Left lobe of liver (tissue), 1 donor: ENCODE results near the genes CCNB1 and GTF2H2C.

GRCh38 chr5:67806636-67807102 lies 408.9 kb upstream of the PIK3R1 start:
- PRO-cap = no peak

GRCh38 chr5:68037527-68037748 lies 178.1 kb upstream of the PIK3R1 start:
- PRO-cap = no peak

GRCh38 chr5:68237723-68238756 lies 22.5 kb downstream of the PIK3R1 start:
- PRO-cap = no peak

DNA sequence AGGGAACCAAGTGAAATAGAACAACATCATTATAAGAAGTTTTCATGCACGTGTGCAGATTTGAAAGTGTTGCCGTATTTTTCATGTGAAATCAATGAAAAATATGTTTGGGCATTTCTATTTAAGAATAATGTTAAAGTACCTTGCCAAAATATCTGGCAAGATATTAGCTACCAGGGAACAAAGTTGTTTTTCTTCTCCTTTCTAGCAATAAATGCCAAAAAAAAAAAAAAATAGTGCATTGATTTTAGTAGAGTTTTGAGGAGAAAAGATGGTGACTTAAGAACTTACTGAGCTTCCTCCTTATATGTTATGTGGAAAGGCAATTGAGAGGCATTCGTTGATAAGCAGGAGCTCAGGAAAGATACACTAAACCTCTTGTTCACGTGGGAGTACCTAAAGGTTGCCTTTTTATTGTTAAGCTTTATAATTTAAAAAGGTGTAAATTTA lies 23.2 kb downstream of the PIK3R1 start:
- PRO-cap = no peak

DNA sequence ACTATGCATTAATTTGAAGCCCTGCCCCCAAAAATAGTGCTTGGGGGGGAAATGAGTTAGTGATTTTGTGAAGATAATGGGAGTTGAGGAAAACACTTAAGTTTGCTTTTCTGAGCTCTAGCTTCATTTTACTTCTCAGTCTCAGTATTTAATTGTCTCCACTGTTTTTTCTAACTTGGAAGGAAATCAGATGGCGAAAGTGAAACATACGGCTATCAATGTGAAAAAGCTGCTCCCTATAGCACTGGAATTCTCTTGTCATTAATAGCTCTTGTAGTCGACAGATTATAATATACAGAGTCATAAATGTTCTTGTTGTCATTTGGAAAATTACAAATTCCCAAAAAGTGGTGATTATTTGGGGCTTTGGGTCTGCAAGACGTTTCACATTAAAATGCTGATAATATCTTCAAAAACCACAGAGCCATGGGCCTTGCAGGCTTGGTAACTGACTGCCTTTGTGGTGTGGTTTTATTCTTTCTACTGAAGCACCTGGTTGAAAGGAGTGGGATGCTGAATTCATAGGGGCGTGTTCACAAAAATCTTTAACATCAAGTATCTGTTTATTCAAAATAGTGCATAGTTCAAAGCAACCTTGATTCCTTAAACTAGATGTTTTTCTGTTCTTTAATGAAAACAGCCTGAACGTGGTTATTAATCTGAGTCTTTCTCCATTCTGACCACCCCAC lies 40.1 kb downstream of the PIK3R1 start:
- PRO-cap = no peak

DNA sequence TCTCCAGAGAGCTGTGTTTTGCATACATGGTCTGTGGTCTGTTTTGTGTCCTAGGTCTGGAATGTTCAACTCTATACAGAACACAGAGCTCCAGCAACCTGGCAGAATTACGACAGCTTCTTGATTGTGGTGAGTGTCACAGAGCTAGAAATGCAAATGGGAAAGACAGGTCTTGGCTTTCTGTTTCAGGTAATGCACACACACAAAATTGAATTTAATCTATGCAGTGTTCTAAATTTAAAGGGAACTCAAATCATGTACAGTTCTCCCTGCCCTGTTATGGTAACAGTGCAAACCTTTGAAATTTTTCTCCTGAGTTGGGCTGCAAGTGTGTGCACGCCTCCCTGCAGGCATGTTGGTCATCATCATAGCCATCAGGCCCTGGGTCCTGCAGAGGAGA lies 58.3 kb downstream of the PIK3R1 start:
- PRO-cap = no peak

- PRO-cap = no peak
Observed at GRCh38 chr5:68294779-68295619, 79.4 kb downstream of the PIK3R1 start.

GRCh38 chr5:68420531-68421214 lies 205.1 kb downstream of the PIK3R1 start:
- PRO-cap = no peak

DNA sequence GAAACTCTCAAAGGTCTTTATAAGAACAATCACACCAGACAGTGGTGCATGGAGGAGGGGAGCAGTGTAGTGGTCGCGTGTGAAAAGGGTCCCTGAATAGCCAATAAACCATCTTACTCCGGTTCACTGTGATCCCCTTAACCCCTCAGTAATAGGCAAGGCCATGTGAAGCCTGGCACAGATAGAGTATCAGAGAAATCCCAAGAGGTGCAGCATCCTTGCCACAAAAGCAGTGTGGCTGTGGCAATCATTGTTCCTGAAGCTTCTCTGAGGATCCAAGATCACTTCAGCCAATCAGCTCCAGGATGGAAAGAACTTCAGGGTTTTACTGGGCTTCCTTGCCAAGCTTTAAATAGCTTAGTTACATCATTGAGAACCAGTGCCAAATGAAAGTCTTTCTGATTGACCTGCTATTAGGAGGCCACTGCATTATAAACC lies 430.5 kb downstream of the PIK3R1 start:
- PRO-cap = no peak

DNA sequence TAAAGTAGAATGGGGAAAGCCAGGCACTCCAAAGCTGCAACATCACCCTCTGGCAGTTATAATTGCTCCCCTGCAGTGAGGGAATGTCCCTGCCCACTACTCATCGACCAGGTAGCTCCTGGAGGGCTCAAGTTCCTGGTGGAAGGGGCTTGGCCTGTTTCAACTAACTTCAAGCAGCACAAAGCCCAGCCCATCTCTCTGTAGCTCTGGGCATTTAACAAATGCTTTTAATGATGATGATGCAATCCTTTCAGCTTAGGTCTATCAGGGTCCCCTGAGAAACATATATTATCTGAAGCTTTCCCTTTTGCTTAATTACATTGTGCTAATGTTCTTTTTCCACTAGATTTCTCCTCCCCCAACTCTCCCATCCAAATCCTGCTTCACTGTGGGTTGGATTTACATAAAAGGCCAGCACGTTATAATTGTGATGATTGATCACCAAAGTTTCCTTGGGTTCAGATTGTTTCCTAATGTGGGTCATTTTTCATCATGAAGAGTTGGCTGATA lies 436.5 kb upstream of the SLC30A5 start:
- PRO-cap = no peak

DNA sequence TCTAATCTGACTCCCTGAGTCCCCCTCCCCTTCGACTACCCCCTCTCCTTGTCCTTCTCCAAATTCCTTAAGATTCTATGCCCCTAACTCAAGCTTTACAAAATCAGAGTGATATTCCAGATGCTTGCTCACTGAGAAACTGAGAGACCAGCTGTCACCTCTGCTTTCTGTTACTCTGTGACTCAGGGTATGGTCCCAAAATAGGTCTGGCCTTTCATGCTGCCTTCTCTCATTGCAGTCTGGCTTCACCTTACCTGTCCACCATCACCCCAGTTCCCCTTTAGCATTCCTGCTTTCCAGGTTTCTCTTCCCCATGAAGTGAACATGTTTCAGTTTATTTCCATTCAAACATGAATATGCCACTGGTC lies 383.3 kb upstream of the SLC30A5 start:
- PRO-cap = no peak

GRCh38 chr5:68711373-68711688 lies 382.5 kb upstream of the SLC30A5 start:
- PRO-cap = no peak

GRCh38 chr5:68746601-68747438 lies 347.0 kb upstream of the SLC30A5 start:
- PRO-cap = bidirectional peak, plus-strand start at chr5:68747028, minus-strand start at chr5:68746861

DNA sequence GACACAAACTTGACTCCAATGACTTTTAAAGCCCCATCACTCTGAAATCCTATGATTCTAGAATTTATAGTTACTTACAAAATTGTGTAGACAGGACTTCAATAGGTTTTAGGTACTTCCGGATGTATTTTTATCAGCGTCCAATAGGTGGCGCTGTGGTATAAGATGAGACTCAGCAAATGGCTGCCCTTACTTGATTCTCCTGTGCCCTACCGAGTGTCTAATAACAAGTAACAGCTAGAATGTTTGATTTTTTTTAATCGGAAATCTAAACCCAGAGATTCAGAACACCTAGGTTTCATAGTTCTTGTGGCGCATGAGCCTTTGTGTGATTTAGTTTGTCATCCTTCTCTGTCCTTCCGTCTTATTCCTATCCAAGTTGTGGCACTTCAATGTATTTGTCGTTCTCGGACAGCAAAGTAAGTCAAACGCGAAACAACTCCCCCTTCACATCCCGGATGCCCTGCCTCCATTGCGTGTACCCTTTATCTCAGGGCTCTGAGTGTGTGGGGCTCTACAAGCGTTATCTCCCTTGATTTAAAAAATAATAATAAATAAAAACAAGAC lies 50.9 kb upstream of the SLC30A5 start:
- PRO-cap = no peak

GRCh38 chr5:69166668-69167591 lies at the start of gene CCNB1:
TSS of gene CCNB1 (plus strand) at chr5:69167150.
- PRO-cap = bidirectional peak, plus-strand start at chr5:69167150, minus-strand start at chr5:69166925

DNA sequence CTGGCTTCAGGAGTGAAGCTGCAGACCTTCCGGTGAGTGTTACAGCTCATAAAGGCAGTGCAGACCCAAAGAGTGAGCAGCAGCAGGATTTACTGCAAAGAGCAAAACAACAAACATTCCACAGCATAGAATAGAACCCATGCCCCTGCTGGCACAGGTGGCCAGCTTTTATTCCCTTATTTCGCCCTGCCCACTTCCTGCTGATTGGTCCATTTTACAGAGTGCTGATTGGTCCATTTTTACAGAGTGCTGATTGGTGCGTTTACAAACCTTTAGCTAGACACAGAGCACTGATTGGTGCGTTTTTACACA lies 7.5 kb upstream of the CENPH start:
- PRO-cap = no peak

GRCh38 chr5:69307653-69308085 lies 24.9 kb downstream of the CCDC125 start:
- PRO-cap = no peak

- PRO-cap = no peak
Observed at GRCh38 chr5:69495574-69495880, 2.9 kb downstream of the OCLN start.

GRCh38 chr5:69559724-69560420 lies at the start of gene GTF2H2C:
TSS of gene GTF2H2C (plus strand) at chr5:69560191.
- PRO-cap = no peak

- PRO-cap = no peak
Observed at GRCh38 chr5:71446577-71446896, 8.9 kb upstream of the BDP1 start.